Frontal cortex (tissue), 2 donors: ENCODE results near the gene HAND1.

DNA sequence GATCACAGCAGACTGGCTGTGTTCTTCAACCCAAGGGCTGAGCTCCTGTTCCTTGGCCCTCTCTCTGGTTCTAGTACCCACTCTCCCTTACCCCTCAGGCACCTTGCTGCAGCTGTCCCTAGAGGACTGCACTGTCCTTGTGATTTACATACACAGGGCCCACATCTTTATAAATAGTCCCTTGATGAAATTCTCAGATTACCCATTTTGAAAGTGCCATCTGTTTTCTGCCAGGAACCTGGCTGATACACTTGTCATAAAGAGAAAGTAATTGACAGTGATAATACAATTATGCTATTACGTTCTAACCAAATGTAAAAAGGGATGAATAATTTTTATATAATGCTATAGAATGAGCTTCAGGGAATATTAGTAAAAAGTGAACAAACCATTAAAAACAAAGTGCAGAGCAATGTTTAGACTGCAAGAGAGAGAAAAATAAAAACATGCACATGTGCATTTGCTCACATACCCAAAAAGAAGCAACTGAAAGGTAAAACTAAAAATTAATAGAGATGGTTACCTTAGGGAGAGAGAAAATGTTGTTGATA is 16.6 kb upstream of the SPARC start:
- RAMPAGE, long total RNA: no peak

GRCh38 chr5:151771130-151771770 is 504 bp upstream of the G3BP1 start:
- RAMPAGE, long total RNA: no peak

DNA sequence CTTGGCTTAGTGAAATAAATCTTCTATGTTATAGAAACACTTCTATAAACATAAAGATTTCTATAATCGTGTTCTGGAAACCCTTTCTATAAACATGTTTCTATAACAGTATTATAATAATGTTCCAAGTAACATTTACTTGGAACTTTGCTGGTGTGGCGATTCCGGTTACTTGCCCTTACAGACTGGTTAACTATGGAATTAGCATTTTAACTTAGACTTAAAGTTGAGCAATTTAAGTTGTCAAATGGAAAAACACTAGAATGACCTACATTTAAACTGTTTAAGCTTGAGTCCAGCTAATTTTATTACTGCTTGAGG is 1.8 kb downstream of the G3BP1 start:
- RAMPAGE, long total RNA: no peak

- RAMPAGE, long total RNA: no peak
Measured at GRCh38 chr5:153624111-153624406, 133.6 kb downstream of the GRIA1 start.

GRCh38 chr5:154002076-154002518 is 36.6 kb downstream of the FAM114A2 start:
- RAMPAGE, long total RNA: no peak

GRCh38 chr5:154178609-154179071 is 11.9 kb upstream of the GALNT10 start:
- RAMPAGE, long total RNA: no peak

GRCh38 chr5:154371532-154372264 is 74.1 kb upstream of the SAP30L start:
- RAMPAGE, long total RNA: no peak

DNA sequence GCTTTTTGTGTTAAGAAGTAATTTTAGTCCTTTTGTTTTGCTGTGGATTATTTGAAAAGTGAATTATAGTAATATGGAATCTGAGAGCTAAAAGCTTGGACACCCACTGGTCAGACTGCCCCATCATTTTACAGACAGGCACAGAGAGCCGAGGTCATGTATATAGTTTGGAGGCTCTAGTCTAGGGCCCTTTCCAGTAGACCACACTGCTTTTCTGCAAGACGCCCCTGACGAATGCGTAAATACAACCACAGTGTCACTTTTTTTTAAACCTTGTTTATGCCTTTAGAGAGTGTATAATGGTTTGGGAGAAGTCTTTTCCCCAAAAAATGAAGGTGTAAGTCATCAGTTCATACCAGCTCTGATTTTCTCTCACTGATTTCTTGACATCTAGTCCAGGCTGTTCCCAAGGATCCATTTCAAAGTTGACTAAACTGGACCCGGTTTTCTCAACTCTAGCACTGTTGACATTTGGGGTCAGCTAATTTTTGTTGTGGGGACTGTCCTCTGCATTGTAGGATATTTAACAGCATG is 5.6 kb downstream of the SAP30L start:
- RAMPAGE, long total RNA: no peak

GRCh38 chr5:154477514-154478009 is 465 bp downstream of the HAND1 start:
- RAMPAGE, long total RNA: no peak

DNA sequence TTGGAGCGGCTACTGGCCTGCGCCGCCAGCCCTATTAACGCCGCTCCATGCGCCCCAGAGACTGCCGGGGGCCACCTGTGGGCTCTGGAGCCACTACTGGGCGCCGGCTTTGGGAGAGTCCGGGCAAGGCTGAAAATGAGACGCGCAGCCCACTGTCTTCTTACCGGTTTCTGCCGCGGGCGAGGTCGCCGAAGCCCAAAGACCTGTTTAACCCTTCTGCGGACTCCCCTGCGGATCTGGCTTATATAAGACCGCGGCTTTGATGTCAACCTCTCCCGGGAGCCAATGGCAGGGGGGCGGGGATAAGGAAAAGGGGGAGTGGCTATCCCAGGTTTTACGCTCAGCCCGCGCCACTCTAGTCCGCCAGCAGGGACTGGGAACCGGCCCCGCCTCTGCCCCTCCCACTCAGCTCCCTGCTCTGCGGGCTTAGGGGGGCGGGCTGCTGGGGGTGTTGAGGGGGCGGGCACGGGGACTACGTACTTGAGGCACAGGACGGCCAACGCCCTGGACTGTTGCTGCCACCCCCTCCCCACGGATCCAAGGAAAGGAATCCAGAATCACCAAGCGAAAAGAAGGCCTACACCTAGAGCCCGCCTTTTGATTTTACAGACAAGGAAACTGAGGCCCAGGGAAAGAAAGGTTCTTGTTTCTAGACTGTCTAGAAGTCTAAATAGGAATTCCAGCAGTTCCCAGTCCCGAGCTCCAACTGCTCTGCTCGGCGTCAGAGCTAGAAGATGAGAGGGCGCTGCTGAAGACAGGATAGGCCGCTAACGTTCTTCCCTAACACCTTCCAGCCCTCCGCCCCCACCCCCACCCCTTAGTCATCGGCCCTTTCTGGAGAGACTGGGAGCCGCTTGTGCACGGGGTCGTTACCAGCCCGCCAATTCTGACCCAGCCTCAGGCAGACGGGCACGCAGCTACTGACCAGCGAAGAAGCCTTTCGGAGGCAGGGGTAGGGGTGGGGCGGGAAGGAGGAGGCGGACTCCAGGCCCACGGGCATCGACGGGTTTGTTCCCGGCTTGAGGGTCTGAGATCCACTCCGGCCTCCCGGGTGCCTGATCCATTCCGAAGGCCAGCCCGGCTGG is at the start of gene HAND1:
HAND1 (minus strand) TSS at position 218 of the 1,085 bp plus-strand sequence.
- RAMPAGE, long total RNA: no peak

- RAMPAGE, long total RNA: no peak
Measured at GRCh38 chr5:154479843-154480300, 1.8 kb upstream of the HAND1 start.

DNA sequence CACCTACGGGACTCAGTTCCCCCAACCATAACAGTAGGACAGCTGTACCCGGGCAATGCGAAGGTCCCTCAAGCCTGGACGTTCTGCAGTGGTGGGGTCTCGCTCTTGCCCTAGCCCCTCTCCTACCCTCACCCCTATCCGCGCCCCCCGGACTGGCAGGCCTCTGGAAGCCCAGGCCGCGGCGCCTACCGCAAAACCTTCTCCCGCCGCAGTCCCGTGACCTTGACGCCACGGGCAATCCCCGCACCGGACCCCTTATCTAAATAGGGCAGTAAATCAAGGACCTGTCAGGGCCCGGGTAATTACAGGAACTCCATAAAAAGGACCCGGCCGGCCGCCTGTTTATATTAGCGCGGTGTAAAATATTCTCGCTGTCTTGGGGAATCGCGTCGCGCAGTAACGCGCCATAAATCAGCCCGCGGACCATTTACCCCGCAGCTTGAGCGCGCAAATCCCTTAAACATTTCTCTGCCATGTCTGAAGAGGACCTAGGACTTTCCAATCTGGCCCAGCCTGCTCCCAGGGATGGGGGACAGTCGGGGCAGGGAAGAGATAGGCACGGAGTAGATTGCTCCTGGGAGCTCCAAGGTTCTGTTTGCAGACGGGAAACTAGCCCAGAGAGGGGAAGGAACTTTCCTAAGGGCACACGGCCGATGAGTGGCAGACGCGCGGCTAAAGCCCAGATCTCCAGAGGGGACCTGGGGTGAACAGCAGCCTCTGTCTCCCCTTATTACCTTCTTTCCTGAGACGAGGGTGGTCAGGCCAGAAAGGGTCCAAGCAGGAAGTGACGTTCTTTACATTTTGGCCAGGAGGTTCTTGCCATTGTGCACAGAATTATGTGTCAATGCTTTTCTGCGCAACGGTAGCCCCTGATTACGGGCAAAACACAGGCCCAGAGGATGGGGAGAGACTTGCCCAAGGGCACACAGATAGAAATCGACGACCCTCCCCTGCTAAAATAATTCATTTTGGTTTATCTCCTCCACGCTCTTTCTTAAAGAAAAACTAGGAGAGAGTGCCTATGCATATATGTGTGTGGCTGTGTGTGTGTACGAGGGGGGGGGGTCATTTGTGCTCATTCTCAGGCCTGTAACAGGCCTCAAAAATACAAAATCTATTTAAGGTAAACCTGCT is 4.8 kb upstream of the HAND1 start:
- RAMPAGE, long total RNA: no peak

DNA sequence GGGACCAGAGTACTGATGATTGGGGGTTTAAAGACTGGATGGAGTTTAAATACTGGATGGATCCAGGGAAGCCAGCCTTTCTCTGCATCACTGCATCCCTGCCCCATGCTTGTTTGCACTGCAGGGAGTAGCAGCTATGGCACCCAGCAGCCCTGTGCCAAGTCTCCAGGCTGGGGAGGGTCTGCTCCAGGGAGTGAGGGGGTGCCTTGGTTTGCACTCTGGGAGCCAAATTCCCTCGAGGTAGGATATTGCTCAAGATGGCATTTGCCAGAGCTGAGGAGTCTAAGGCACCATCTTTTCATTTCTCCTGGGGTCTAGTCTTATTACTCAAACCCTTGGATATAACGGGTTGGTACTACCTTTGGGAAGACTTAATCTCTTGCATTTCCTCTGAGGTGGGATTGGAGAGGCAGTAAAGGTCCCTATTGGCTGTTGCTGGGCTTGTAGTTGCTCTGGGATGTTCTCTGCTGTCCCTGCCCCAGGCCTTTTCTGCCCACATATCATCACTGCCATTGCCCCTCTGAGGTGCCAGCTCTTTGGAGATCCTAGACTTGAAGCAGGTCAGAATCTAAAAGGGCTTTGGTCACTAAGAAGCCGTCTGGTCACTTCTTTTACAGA is 19.1 kb downstream of the LARP1 start:
- RAMPAGE, long total RNA: no peak

GRCh38 chr5:154783664-154784392 is 28.7 kb downstream of the LARP1 start:
- RAMPAGE, long total RNA: no peak

GRCh38 chr5:154857316-154857647 is 1.1 kb upstream of the CNOT8 start:
- RAMPAGE, long total RNA: no peak

DNA sequence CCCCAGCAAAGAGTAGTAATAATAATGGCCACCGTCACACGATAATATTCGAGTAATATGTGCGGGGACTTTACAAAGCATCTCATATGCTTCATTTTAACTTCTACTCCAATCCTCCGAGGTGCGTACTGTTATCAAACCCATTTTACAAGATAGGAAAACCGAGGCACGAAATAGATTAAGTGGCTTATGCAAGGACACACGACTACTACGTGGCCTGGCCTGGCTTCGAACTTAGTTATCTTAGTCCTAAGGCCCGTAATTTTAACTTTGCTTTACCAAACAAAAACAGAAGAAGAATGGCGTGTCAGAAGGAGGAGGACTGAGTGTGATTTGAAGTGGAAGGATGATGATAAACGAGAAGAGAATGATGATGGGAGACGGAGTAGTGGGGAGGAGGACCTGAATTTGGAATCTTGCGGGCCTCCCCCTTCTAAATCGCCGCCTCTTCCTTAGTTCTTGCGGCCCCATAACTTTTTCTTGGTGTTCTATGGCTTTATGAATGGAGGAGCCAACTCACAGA is 531 bp downstream of the CNOT8 start:
- RAMPAGE, long total RNA: no peak

- RAMPAGE, long total RNA: no peak
Measured at GRCh38 chr5:154877001-154877484, 18.6 kb downstream of the CNOT8 start.

DNA sequence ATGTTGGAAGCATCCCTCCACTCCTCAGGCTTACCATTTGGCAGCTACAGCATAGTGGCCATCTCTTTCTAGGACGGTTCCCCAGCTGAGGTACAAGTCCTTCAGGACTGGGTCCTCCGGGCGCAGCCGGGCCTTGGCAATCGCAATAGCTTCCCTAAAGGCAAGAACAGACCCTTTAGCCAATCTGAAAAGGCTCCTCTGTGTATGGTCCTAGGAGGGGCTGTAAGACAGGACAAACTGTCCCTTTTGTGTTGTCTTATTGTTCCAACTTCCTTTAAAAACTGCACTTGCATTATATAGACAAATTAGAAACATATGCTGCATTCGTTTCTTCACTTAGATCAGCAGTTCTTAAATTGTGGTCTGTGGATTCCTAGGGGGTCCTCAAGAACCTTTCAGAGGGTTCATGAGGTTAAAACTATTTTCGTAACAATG is 38.8 kb downstream of the GEMIN5 start:
- RAMPAGE, long total RNA: no peak

DNA sequence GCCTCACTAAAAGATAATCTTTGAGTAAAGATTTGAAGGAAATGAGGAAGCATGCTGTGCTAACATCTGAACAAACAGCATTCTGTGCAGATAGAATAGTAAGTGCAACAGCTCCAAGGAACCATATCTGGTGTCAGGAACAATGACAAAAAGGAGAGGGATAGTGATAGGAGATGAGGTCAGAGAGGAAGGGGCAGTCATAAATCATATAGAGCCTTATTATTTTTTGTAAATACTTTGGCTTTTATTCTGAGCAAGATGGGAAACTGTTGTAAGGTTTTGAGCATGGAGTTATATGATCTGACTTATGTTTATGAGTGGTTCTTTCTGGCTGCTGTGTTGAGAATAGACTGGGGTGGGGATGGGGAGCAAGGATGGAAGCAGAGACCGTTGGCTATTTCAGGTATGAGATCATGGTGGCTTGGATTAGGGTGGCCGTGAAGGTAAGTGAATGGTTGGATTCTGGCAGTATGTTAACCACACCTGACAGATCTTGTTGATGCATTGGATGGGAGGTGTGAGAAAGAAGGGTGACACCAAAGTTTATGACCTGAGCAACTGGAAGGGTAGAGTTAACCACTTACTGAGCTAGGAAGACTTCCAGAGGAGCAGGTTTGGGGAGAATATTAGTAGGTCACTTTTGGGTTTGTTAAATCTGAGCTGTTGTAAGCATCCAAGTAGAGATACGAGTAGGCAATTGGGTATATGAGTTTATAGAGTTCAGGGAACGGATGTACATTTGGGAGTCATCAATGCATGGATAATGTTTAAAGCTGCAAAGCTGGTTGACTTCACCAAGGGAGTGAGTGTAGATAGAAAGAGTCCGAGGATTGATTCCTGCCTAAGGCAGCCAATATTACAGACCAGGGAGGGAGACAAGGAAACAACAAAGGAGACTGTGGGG is 4.2 kb downstream of the MRPL22 start:
- RAMPAGE, long total RNA: no peak

GRCh38 chr5:155136902-155137355 is 123.4 kb downstream of the KIF4B start:
- RAMPAGE, long total RNA: no peak